Measurements from ENCODE around the genes PHF2 and FBP2.

DNA sequence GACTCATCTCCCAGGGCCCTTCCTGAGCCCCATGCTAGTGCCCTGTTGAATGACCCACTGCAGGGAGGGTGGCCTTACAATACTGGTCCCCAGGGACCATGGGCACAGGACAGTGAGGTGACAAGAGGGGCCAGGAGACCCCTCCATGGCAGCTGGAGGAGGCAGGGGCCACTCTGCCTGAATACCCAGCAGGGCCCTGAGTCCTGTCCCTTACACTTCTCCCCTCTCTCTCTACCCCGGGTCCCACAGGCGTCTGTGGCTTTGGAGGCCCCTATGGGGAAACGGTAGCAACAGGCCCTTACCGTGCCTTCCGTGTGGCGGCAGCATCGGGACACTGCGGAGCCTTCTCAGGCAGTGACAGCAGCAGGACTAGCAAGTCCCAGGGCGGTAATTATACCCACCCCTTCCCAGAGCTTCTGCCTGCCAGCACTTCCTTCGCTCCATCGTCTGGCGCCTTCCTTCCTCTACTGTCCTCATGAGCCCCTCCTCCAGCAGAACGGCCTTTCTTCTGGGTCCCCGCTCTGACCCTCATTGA lies 18.0 kb upstream of the PHF2 start:
- RRBS, result no CpG with 5 or more reads among the region's 14 CpGs

DNA sequence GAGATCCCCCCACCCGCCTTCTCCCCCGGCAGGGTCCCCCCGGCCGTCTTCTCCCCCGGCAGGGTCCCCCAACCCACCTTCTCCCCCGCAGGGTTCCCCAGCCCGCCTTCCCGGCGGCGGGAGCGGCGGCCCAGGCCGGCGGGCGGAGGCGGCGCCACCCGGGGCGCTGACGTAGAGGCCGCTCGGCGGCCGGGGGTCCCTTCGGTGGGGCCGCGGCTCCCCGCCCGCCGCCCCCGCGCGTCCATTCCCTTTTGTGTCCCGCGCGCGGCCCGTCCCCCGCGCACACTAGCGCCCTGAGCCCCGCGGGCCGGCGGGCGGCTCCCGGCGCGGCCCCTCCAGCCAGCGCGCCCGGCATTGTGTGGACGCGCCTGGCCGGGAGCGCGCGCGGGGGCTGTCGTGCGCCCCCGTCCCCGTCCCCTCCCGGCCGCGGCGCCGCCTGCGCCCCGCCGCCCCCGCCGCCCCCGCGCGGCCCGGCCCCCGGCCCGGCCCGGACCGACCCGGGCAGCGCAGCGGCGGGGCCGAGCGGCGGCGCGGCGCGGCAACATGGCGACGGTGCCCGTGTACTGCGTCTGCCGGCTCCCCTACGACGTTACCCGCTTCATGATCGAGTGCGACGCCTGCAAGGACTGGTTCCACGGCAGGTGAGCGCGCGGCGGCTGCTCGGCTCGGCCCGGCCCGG lies at the start of gene PHF2:
PHF2 (plus strand) TSS at position 354 of the 679 bp plus-strand sequence.
- RRBS, result 2% methylated on average over 48 of the region's 112 CpGs

GRCh38 chr9:93594004-93594539 lies 17.7 kb downstream of the PHF2 start:
- RRBS, result no CpG with 5 or more reads among the region's 8 CpGs

DNA sequence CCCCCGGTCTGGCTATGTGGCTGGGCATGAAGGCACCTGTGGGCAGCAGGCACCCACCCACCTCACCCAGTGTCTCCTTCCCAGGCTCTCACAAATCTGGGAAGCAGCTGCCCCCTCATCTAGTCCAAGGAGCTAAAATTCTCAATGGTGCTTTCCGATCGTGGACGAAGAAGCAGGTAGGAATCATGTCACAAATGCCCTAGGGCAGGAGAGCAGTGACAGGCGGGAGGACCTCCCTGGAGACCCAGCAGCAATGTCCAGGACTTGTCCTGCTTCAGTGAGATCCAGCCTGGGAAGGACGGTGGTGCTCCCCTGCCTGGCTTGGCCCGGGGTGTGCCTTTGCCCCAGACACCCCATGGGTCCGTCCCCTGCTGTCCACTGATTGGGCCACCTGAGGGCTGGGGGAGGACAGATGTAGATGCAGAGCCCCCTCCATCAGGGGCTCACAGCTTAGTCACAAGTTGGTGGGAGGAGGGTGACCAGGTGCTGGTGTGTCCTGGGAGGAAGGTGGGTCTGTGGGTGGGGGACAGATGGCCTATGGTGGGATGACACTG lies 81.8 kb downstream of the PHF2 start:
- RRBS, result no CpG with 5 or more reads among the region's 8 CpGs

- RRBS, result no CpG with 5 or more reads among the region's 16 CpGs
These were observed 35.0 kb downstream of the PTPDC1 start for GRCh38 chr9:94119330-94119696.

DNA sequence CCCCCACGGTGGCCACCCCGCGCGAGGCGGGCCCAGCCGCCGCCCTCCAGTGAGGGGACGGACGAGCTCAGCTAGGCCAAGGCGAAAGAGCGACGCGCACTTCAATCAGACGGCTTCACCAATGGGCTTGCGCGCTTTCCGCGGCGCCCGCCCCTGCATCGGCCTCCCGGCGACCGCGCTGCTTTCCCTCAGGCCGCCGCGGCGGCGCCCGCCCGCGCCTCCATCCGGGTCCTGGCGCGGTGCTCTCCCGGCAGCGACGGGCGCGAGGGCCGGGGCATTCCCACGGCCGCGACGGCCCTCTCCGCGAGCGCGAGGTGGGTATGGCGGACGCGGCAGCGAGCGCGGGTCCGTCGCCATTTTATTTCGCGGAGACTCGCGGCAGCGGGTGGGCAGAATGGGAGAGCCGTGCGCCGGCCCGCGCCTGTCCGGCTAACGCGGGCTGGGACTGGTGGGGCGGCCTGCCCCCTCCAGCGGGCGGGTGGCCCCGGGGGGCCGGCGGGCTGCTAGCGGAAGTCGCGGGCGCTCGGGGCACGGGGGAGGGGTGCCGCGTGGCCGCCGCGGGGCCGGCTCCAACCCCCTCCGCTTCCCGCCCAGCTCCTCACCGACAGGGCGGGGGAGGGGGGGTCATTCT lies 81.9 kb downstream of the PTPDC1 start:
- RRBS, result 1% methylated on average over 34 of the region's 93 CpGs

GRCh38 chr9:94176895-94177407 lies 82.1 kb upstream of the ZNF169 start:
- RRBS, result no CpG with 5 or more reads among the region's 2 CpGs

GRCh38 chr9:94332276-94332717 lies 3.9 kb upstream of the NUTM2F start:
- RRBS, result no CpG with 5 or more reads among the region's 38 CpGs

DNA sequence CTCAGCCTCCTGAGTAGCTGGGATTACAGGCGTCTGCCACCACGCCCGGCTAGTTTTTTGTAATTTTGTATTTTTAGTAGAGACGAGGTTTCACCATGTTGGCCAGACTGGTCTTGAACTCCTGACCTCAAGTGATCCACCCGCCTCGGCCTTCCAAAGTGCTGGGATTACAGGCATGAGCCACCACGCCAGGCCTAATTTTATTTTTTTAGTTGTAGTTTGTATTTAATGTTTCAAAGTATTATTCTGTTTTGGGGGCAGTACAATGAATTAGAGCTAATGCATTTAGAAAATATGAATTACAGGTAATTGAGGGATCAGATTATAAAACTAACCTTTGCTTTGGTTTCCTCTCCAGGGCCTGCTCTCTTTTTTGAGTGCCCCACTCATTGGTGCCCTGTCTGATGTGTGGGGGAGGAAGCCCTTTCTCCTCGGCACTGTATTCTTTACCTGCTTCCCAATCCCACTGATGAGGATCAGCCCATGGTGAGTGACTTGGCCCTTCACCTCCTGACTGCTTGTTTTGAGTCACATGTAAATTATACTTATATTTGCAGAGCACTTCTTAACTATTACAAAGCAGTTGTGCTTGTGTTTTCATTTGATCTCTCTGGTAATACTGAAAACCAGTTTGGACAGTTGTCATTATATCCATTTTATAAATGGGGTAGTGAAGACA lies 63.8 kb downstream of the MFSD14B start:
- RRBS, result no CpG with 5 or more reads among the region's 8 CpGs

GRCh38 chr9:94444654-94445151 lies 70.3 kb downstream of the MFSD14B start:
- RRBS, result no CpG with 5 or more reads among the region's 5 CpGs

DNA sequence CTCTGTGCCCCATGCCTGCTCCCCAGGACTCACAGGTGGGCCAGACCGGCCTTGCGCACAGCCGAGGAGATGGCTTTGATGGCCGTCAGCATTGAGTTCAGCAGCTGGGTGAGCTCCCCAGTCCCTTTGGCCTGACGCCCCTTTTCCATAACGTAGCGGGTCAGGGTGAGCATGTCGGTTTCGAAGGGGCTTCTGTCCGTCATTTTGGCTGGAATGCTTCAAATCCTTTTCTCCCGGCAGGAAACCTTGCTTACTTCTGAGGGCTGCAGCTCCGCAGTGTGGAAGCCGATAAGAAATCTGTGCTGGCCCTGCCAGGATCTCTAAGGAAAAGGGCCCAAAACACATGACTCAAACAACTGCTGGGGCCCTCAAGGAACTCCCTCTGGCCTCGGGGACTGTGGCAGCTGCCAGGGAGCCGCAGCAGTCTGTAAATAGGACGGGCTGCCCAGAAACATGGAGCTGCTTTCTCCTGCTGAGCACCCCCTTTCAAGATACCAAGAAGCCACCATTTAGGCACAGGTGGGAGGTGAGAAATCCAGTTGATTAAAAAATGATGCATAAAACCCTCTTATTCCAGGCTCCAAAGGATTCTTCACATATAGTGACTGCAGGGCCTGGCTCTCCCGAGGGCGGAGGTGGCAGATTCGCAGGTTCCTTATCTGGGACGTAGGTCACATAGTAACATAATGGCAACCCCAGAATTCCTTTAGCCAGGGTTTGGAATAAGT lies at the start of gene FBP2:
FBP2 (minus strand) TSS at position 301 of the 728 bp plus-strand sequence.
- RRBS, result no CpG with 5 or more reads among the region's 20 CpGs

- RRBS, result 87% methylated on average over 3 of the region's 35 CpGs
These were observed 13.4 kb upstream of the FBP2 start for GRCh38 chr9:94606640-94607822.

DNA sequence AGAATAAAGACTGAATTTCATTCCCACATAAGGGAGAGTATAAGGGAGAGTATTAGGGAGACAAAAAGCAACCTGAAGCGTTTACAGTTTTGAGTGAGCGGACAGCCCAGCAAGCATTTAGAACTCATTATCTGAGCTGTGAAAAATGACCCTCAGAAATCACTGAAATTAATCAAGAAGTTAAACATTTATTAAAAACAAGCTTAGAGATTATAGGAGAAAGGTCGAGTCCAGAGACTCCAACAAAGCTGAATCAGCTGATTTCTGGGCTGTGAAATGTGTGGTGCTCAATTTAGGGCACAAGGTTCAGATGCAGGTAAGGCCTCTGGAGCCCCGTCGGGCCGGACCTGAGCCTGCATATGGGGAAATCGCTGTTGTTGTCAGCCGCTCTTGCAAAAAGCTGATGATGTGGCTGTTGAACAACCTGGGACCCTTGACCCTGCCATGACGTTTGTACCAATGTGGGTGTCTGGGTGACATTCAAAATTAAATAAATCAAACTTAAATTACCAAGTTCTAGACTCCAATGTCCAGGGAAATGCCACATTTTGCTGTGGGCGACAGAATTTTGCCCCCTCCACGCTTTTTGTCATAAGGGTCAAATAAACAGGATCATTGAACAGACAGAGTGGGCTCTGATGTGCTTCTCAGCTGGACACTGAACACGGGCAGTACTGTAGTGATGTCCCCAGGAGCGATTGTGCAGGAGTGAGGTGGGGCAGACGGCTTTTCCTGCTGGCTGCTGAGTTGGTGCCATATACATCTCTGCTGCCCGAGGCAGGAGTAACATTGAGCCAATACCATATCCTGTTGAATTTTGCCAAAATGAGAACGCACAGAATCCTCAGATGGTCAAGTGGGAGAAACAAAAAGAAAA lies 27.2 kb upstream of the FBP1 start:
- RRBS, result no CpG with 5 or more reads among the region's 16 CpGs

- RRBS, result no CpG with 5 or more reads among the region's 7 CpGs
These were observed 156.4 kb downstream of the AOPEP start for GRCh38 chr9:94882789-94883323.

GRCh38 chr9:94908917-94909430 lies 182.5 kb downstream of the AOPEP start:
- RRBS, result no CpG with 5 or more reads among the region's 10 CpGs

DNA sequence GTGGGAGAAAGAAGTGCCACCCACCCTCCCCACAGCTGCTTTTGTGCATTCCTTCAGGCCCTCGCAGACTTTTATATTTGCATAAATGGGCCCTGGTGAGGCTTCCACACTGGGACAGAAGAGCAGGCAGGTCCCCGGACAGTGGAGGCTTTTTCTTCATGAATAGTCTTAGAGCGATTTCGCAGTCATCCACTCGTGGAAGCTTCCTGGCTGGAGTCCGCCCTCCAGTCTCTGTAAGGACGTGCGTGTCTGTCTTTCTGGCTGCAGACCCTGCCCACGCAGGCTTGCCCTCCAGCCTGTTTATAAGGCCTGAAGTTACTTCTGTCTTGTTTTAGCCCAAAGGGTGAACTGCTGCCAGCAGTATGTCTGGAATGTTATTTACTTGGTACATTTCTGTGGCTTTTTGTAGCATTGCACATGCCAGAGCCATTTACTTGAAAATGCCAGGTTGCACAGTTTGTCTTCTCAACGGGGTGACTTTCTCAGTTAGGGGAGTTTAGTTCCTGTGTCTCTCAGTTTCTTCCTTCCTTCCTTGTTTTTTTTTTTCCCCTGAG lies 195.7 kb downstream of the AOPEP start:
- RRBS, result no CpG with 5 or more reads among the region's 10 CpGs

DNA sequence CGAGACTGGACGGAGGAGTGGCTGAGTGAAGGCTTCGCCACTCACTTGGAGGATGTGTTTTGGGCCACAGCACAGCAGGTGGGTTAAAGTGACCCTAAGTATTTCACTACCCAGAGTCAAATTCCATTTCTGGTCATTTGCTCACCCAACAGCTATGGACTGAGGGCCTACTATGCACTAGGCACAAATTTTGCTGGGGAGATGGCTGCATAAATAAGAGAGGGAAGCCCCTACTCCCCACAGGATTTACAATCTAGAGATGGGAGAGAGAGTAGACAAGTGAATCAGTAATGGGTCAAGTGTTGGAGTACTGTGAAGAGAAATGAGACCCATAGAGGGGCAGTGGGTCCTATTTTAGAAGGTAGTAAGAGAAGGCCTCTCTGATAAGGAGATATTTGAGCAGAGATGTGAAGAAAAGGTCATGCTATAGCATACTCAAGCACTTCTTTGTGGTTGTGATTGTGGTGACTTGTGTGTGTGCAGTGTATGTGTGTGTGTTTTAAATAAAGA lies 197.7 kb downstream of the AOPEP start:
- RRBS, result no CpG with 5 or more reads among the region's 3 CpGs

DNA sequence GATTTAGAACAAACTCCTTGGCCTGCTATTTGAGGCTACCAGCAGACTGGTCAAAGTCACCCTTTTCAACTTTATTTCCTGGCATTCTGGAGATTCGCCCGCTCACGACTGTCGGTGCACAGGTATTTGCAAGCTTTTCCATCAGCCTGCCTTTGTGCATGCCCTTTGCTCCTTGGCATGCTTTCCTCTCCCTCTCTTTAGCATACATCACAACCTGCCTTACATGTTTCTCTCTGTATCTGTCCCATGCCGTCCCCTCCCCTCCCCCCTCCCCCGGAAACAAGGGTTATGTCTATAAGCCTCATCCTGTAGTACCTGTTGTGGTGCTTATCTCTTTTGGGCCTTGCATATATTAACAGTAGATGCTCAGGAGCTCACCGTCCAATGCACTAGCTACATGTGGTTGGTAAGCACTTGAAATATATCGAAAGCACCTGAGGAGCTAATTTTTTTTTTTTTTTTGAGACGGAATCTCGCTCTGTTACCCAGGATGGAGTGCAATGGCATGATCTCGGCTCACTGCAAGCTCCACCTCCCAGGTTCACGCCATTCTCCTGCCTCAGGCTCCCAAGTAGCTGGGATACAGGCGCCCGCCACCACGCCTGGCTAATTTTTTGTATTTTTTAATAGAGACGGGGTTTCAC lies 257.2 kb downstream of the AOPEP start:
- RRBS, result no CpG with 5 or more reads among the region's 16 CpGs

DNA sequence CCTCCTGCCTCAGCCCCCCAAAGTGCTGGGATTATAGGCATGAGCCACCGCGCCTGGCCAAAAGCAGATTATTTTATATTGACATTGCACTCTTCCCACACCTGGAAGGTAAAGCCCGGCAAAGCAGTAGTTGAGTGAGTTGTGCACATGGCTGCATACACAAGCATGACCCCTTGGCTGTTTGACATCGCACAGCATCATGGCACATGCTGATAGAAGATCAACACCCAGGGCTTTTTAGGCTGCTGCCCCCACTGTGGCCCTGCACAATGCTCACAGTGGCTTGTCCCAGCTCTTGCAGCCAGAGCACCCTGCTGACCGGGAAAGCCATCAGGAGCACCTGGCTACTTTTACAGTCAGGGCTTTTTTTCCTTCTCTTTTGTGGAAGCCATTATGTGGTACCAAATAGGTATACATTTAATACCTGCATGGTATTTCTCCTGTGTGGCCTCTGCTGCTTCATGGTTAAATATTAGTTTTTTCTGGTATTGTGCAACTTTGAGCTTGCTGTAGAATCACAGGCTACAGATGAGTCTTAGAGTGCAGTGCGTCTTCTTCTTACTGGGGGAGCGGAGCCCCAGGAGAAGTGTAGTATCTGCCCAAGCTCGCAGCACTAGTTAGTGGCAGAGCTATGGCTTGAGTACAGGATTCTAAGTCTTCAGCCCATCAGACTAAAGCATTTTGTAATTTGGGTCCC lies 264.5 kb downstream of the AOPEP start:
- RRBS, result no CpG with 5 or more reads among the region's 8 CpGs

All from pericardium (tissue), 1 donor.